ENCODE results near the genes CARD6 and C6.

DNA sequence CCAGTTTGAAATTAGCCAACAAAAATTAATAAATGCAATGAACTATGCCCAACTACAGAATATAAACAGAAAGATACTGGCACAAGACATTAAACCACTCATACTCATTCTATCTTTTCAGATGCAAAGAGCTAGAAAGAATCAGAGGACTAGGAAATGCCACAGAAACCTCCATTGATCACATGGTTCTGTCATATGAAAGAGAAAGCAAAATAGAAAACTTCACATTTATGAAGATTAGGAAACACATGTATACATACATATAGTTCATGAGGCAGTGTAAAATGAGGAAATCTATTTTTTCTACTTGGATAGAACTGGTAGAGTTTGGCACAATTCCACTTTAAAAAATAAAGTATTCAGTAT lies 275.1 kb upstream of the PTGER4 start:
- PRO-cap, result no peak
- RAMPAGE, long total RNA, 4 experiments, result no peak in any of the 4 experiments

GRCh38 chr5:40418054-40418378 lies 261.7 kb upstream of the PTGER4 start:
- PRO-cap, result no peak
- RAMPAGE, long total RNA, 4 experiments, result no peak in any of the 4 experiments

DNA sequence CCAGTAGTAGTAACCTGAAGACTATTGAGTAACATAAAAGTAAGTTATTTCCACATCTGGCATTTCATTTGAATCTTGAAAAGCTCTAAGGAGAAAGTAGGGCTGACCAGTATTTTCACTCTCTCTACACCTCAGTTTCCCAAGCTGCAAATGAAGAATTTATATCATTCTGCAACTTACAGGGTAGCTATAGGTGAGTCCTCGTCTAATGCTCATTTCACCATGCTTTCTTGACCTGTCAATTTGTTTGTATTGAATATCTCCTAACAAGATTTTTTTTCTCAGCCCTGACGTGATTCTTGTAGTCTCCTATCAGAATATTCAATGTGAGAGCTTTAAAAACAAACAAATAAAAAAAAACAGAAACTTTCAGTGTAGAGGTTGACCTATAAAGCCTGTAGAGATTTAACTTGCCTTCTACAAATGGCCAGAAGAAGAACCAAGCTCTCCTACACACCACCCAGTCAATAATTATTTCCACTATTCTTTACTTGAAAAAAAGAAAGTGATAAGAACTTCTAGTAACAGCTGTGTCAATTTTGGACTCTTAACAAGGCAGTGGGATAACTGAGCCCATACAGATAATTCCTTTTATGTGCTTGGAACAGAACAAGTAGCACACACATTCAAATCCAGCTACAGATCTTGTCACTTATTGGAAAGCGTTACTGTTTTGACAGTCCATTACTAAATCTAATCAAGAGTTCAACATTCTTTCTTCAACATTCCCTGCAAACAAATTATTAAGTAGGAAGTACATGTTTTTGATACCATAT lies 6.1 kb downstream of the PTGER4 start:
- PRO-cap, result no peak
- RAMPAGE, long total RNA, 4 experiments, result no peak in any of the 4 experiments

- PRO-cap, result no peak
- RAMPAGE, long total RNA, 4 experiments, result no peak in any of the 4 experiments
These were observed 17.0 kb downstream of the PTGER4 start for GRCh38 chr5:40696624-40697158.

DNA sequence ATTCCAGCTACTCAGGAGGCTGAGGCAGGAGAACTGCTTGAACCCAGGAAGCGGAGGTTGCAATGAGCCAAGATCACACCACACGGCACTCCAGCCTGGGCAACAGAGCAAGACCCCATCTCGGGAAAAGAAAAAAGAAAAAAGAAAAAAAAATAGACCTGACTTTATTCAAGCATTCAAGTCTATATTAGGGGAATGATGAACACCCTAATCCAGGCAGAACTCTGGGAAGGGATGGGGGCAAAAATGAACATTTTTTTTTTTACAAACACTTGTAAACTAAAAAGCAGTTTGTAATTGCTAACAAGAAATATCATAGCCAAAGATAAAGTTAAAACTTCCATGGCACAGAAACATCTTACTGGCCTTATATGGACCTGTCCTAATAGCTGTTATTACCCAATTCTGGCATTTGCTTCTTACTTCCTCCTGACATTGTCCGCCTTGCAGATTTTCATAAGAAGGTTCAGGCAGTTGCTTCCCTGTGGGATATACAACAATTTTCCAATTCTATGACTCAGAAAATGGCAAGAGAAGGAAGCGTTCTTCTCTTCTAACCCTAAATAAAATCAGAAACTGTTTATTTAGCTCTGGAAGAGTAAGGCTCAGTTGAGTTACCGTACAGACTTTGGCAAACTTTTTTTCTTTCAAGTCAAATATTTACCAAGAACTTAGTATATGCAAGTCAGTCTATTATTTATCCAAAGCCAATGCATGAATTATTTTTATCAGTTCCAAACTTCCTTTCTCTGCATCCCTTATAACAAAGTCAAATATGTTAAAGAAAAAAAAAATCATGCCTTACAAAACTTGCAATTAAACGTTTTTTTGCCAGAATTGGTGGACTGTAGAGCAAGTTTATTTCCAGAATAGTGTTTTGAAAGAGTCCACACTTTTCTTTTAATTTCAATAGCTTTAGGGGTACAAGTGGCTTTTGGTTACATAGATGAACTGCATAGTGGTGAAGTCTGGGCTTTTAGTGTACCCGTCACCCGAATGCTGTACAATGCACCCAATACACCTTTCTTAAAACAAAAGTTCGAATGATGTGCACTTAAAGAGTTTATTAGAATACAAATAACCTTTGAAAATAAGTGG lies 1.6 kb downstream of the PRKAA1 start:
- PRO-cap, result bidirectional peak, plus-strand start at position 520 of the sequence, minus-strand start at position 446 of the sequence
- RAMPAGE, long total RNA, 4 experiments, result no peak in any of the 4 experiments

DNA sequence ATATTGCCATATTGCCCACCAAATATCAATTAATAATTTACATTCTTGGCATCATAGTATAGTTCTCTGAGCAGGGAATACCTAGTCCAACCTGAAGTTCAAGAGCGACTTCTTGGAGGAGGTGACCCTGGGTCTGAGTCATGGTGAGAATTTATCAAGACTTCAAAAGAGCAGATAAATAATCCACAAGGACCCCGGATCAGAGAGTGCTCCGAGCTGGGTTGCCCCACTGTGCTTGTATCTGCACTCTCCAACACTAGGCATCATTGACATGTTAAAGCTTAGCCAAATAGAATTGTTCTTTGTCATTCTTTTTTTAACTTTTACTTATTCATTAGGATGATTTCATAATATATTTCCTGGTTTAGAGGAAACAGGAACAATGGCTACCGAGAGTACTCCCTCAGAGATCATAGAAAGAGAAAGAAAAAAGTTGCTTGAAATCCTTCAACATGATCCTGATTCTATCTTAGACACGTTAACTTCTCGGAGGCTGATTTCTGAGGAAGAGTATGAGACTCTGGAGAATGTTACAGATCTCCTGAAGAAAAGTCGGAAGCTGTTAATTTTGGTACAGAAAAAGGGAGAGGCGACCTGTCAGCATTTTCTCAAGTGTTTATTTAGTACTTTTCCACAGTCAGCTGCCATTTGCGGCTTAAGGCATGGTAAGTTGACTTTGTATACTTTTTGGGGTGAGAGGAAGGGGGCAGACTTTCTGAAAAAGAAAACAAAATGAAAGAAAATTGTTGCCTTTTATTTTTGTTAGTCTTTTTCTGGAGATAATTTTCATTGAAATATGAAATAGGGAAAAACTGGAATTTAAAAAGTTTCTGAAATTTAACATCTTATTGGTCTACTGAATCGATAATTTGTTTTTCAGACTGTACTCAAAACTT lies at the start of gene CARD6:
Gene CARD6 (plus strand): TSS at position 367 of the 896 bp plus-strand sequence.
- PRO-cap, result no peak
- RAMPAGE, long total RNA, 4 experiments, result start-site peak on the plus strand in 4 of 4 experiments, centred at positions 365 to 639 of the sequence, 32 to 85 reads per replicate

- PRO-cap, result no peak
- RAMPAGE, long total RNA, 4 experiments, result start-site peak on the minus strand in 3 of 4 experiments, at chr5:41186355-41186416 at its widest, 8 to 16 reads per replicate
These were observed 27.2 kb downstream of the C6 start for GRCh38 chr5:41186107-41186576.

DNA sequence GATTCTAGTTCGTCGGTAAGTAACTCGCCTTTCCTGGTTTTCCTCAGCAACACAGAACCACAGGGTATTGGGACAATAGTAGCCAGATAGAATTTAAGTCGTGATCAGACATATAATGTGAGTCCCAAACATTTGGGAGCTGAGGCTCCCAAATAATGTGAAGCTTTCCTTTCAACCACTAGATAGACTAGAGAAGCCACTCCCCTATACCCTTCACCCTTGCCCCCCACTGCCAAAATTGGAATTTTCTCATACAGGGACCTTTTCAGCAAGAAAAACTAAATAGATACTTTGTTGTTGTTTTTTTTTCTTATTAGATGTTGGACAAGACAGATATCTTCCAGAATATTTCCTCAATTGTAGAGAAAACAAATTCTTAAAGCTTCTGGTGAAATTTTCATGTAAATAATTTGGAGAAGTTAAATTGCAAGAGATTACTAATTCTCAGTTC lies 1.9 kb downstream of the C6 start:
- PRO-cap, result no peak
- RAMPAGE, long total RNA, 4 experiments, result no peak in any of the 4 experiments

DNA sequence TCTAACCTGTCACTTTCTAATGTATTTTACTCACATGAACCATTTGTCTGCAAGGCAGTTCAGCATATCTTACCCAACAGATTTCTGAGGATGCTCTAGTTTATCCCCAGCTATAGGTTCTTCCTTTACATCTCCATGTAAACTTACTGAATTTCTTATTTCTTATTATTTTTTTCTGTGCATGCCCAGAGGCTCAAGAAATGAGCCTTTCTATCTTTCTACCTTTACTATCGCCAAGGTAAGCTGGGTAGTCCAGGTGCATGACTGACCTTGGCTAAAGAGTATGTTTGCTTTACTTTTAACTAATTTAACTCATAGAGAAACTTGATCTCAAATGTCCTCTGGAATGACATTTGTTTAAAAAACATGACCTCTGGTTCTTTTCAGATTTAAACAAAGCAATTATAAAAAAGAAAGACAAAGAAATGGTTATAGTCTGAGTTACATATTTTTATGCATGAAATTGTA lies 459 bp downstream of the C6 start:
- PRO-cap, result no peak
- RAMPAGE, long total RNA, 4 experiments, result no peak in any of the 4 experiments

DNA sequence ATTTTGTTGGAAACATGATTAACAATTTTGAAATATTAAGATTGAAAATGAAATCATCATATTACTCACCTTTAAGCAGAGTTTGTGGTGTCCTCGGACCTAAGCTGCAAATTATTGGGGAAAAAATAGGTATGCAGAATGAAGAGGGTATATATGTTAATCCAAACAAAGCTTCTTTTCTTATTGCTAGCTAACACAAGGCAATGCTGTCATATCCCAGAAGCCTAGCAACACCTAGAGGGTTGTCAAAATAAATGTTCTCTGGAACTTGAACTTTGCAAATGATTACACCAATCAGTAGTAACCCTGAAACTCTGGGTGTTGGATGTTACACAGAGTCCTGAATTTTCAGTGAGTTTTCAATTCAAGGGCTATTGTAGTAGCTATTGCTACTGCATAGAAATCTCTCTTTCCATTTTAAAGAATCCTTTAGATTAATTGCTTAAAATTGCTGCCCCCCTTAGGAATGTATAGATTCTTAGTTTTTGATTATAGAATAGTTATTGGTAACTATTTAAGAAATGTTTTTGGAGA lies at the start of gene C6:
Gene C6 (minus strand): TSS at position 226 of the 534 bp plus-strand sequence.
- PRO-cap, result no peak
- RAMPAGE, long total RNA, 4 experiments, result start-site peak on the minus strand in 1 of 4 experiments, centred at position 241 of the sequence, 7 reads per replicate

- PRO-cap, result no peak
- RAMPAGE, long total RNA, 4 experiments, result no peak in any of the 4 experiments
These were observed 820 bp downstream of the PLCXD3 start for GRCh38 chr5:41509350-41510211.

DNA sequence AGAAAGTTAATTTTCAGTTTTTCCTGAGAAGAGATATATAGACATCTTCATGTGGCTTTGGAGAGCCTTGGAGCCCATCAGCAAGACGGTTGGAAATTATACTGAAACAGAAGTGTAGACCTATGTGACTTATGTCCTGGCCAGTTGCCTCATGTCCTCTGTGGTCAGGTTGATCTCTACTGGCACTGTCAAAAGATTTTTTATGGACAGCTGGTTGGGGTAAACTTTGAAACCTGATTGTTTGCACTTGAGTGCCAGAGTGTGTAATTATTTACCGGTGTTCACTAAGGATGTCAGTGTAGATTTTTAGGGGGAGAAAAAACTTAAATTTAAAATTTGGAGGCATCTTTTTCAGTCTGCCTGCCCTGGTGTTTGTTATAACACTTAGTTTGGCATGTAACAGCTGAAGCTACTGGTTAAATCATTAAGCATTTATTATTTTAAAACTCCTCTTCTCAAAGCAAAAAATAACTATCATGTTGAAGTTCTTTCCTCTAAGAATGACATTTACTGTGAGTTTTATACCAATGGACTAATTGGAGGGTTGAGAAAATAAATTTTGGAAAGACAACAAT lies 93.5 kb downstream of the GHR start:
- PRO-cap, result no peak
- RAMPAGE, long total RNA, 4 experiments, result no peak in any of the 4 experiments

- PRO-cap, result no peak
- RAMPAGE, long total RNA, 4 experiments, result no peak in any of the 4 experiments
These were observed 129.5 kb downstream of the GHR start for GRCh38 chr5:42552616-42553164.

DNA sequence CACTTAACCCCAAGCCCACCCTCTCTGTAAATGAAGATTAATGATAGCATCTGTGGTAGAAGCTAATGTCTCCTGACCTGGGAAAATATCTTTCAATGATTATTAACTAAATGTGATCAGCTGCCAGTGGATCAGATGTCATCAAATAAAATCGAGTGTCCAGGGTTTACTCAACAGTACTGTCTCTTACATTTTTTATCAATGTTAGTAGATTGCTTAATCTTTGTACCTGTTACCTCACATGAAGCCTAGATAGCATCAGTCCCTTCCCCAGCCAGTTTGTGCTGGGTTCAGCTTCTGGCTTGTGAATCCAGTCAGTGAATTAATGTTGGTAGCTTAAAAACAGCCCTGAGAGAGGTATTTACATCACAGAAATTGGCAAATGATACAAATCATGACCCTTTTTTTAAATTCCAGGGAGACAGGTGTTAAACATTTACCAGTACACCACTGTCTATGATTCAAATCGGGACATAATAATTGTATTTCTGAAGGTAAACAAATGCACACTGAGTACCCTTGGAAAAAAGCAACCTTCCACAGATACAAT lies 134.5 kb downstream of the GHR start:
- PRO-cap, result no peak
- RAMPAGE, long total RNA, 4 experiments, result no peak in any of the 4 experiments

DNA sequence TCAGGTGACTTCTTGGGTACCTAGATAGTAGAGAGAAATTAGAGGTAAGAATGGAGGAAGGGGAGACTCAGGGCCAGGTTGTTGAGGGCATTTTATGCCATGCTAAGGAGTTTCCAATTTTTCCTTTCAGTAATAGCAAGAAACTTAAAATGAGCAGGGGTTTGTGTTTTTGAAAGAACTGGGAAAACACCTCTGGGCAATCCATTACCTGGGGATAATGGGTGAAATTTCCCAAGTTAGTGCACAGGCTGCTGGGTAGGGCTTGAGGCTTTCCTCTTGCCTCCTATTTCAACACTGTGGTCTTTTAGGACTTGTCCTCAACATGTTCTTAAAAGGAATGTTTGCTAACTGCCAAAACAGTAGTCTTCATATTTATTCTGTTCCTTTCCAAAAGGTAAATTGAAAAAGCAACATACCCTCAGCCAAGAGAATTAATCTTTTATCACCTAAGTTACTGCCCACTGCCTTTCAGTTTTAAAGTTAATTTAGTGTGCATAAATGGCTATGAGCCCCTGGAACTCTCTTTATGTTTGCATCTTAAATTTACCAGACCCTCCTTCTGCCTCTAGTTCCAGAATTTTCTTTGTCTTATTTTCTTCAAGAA lies 158.3 kb upstream of the CCDC152 start:
- PRO-cap, result no peak
- RAMPAGE, long total RNA, 4 experiments, result no peak in any of the 4 experiments

DNA sequence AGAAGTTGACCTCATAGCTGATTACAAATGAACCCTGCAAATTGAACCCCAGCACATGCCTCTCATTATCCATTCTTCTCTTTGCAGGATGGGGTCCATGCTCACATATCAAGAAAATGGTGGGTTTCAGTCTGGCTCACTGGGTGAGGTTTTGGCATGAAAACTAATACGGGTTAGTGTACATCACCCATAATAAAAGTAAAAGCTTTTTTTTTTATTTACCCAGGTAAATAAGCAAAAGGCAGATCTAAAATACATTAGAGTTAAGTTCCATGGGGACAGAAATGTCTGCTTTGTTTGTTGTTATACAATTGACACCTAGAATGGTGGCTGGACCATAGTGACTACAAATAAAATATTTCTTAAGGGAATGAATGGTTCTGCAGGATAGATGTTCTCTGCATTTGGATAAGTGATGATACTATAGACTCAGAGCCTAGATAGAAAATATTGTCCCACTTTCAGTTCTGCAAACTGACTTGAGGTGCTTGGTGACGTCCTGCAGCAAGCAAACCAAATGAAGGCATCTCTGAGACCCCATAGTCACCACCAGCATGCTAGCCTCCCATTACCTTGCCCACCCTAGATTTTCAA lies 110.3 kb upstream of the CCDC152 start:
- PRO-cap, result no peak
- RAMPAGE, long total RNA, 4 experiments, result no peak in any of the 4 experiments

- PRO-cap, result no peak
- RAMPAGE, long total RNA, 4 experiments, result no peak in any of the 4 experiments
These were observed 22.0 kb upstream of the CCDC152 start for GRCh38 chr5:42734426-42735150.

DNA sequence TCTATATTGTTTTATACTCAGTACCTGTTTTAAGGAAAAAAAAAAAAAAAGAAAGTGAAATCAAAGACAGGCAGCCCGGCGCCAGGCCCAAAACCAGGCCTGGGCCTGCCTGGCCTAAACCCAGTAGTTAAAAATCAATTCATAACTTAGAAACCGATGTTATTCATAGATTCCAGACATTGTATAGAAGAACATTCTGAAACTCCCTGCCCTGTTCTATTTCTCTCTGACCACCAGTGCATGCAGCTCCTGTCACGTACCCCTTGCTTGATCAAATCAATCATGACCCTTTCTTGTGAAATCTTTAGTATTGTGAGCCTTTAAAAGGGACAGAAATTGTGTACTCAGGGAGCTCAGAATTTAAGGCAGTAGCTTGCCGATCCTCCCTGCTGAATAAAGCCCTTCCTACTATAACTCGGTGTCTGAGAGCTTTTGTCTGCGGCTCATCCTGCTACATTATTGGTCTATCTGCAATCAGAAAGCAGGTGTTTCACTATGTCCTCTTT lies 7.7 kb upstream of the SELENOP start:
- PRO-cap, result no peak
- RAMPAGE, long total RNA, 4 experiments, result no peak in any of the 4 experiments

DNA sequence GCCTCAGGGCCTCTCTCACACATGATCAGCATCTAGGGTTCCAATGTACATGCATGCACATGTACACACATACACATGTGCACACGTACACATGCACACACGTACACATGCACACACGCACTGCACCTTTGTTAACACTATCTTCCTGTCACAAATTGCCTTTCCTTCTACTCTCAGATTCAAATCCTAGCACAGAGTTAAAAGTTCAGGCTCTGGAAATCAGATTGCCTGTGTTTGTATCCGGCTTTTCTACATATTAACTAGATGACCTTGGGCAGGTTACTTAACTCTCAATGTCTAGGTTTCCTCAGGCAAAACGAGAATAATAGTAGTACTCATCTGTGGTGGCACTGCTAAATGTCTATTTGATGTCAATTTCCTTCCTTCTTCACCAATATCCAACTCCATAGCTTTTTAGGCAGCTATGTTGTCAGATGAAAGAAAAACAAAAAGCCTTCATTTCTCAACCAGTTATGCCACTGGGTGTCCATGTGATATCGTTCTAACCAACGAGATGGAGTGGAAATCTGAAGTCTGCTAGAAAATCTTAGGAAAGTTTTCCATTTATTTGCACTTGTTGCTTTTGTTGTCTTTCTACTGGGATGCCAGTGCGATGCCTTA lies 12.9 kb upstream of the SELENOP start:
- PRO-cap, result no peak
- RAMPAGE, long total RNA, 4 experiments, result no peak in any of the 4 experiments

DNA sequence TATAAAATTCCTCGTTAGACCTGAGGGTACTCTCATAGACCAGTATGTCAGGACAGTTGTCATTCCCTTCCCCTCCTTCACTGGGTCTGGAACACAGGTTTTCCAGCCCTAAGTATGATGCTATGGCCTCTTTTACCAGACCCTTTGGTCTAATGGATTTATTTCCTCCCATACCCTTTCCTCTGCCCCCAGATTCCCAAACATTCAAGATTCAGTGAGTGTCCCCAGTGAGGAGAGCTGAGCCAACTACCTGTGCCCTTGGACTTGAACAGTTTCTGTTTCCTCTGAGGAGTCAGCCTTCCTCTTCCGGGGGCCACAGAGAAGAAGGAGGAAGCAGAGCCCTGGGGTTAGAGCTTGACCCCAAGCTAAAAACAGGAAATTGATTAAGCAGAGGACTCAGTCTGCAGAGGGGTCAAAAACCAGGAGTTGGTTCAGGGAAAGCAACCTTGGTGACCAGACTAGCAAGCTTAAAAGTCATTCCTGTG lies 64.0 kb upstream of the SELENOP start:
- PRO-cap, result no peak
- RAMPAGE, long total RNA, 4 experiments, result no peak in any of the 4 experiments

All from gastroesophageal sphincter (tissue), 4 donors.